Type B pancreatic cell (in vitro differentiated cells): ENCODE measurements around a stretch of chr10.

GRCh38 chr10:114048296-114049136 lies 4.8 kb downstream of the ADRB1 start:
- PRO-cap, result no peak

- PRO-cap, result no peak
These were observed 71.7 kb downstream of the AFAP1L2 start for GRCh38 chr10:114332301-114333371.

DNA sequence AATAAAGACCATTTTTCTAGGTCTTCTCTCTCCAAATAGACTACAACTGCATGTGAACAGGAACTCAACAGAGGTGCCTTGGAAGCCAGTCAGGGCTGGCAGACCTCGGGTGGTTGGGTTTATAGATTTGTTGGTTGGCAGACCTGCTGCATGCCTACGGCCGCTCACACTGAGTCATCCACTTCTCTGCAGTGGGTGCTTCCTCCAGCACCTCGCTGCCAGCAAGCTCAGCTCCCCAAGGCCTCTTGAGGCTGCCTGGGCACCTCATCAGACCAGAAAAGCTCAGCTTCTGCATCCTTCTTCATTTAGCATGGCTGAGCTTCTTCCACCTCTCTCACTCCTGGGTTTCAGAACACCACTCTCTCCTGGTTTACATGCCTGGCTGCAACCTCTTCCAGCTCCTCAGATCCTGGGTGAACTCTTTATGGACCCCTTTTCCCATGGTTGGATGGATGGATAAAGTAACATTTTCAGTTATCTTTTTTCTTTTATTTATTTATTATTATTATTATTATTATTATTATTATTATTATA lies 9.2 kb upstream of the AFAP1L2 start:
- PRO-cap, result no peak

DNA sequence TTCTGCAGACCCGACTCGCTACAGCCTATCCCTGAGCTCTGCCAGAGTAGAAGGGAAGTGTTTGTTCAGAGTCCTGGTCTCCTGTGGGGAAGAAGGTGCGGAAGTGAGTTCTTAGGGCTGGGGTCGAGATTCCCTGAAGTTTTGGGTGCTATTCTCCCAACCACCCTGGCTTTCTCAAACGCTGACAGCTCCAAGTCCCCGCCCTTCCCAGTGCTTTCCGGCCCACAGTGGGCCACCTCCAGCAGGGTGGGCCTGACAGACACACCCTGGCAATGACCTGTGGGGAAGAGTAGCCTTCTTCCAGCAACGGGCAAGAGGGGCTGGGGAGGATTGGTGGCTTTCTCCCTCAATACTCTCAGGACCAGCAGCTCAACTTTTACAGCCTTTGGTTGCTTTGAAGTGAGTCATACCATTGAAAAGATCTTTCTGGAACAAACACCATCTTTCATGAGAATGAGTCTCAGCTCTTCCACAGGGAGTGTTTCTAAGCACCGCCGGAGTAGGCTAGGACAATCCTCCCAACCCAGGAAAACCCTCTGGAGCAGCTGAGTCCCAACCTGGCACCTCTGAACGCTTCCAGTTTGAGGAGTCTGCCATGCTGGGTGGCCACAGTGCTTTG lies 23.2 kb upstream of the AFAP1L2 start:
- PRO-cap, result no peak

DNA sequence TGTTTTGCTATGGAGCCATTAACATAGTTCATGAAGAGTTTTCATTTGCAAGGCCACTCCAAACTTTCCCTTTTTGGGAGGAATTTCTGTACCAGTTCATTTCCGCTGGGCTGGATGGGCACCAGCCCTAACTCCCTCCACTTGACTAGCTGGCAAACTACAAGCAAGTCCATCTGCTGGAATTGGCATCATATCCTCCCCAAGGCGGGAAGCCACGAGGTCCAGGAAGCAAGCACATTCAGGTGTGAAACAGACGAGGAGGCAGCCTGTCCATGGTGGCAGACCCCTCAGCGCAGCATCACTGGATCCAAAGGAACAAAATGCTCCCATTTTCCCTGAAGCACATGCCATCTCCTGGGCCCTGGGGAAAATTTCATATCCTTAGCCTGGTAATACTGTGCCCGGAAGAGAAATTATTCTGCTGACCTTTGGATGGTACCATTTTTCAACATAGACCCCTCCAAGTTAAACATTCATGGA lies 125.8 kb downstream of the ABLIM1 start:
- PRO-cap, result no peak

- PRO-cap, result no peak
These were observed 63.8 kb downstream of the GFRA1 start for GRCh38 chr10:116209266-116209519.

DNA sequence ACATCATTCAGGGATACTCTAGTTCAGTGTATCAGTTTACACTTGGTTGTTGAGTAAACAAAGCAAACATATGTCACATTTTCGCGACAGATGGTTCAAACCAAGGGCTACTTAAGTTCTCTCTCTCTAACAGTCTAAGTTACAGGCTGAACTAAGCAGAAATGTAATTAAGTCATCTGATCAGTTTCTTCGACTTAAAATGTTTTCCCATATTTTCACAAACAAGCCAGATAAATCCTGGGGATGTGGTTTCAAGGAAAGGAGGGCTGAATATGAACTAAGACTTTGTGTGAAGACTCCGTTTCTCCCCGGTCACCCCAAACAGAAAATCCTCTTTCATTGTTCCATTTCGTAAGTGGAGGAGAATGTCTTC lies 1.7 kb upstream of the GFRA1 start:
- PRO-cap, result no peak

- PRO-cap, result no peak
These were observed 28.6 kb upstream of the C10orf82 start for GRCh38 chr10:116698216-116698821.

DNA sequence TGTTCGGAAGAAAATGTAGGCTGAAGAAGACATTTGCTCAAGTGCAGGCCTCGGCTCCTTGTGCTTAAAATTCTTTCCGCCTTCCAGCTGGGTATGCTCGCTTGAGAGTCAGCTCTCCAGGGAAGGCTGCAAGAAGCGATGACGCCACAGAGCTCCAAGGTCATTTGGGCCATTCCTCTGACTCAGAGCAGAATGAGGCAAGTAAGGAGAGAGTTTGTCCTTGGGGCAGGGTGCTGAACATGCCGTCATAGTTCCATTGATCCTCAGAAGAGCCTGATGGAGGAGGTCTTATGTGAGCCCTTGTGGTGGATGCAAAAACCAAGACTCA lies 27.4 kb upstream of the HSPA12A start:
- PRO-cap, result no peak

- PRO-cap, result no peak
These were observed 1.2 kb upstream of the ENO4 start for GRCh38 chr10:116847780-116848880.

DNA sequence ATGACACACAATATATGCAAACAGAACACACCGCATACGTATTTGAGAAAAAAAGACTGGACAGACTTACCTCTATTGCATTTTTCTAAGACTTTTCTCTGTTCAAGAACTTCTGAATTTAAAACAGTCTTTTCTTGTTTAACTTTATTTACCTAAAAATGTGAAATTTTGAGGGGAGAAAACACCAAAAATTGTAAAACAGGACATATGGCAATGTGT lies 56.2 kb downstream of the SHTN1 start:
- PRO-cap, result no peak

- PRO-cap, result bidirectional peak, plus-strand start at chr10:117004736, minus-strand start at chr10:117004425
These were observed 564 bp downstream of the SHTN1 start for GRCh38 chr10:117004278-117004968.

DNA sequence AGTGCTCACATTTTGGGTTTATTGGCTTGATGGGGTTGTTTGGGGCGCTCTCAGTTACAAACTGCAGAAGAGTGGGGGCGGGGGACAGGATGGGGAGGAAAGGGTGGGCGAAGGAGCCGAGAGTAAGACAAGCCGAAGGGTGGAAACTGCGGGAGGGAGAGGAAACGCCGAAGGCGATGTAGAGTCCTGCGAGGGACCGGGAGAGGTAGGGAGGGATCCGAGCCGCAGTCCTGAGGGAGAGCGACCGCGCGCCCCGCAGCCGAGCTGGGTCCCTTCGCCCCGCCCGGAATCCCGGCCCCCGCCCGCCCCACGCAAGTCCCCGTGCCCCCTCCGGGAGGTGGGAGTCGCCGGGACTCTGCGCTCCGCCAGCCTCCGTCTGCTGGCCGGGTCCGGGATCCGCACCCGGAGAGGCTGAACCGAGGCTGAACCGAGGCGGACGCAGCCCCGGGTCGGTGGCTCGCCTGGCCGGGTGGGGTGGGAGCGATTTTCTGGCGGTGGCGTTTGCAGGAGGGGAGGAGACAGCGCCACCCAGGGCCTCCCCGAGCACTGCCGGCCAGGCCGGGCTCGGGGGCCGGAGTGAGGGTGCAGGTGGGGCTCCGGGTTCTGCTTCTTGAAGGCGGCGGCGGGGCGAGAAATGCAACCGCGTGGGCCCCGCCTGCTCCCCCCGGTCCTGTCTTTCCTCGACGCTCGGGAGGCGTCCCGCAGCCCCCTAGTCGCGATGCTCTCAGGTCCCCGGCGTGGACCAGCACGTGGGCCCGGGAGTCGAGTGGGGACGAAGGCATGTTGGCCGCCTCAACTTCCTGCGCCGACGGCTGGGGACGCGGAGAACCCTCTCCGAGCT lies 24.9 kb upstream of the VAX1 start:
- PRO-cap, result no peak

DNA sequence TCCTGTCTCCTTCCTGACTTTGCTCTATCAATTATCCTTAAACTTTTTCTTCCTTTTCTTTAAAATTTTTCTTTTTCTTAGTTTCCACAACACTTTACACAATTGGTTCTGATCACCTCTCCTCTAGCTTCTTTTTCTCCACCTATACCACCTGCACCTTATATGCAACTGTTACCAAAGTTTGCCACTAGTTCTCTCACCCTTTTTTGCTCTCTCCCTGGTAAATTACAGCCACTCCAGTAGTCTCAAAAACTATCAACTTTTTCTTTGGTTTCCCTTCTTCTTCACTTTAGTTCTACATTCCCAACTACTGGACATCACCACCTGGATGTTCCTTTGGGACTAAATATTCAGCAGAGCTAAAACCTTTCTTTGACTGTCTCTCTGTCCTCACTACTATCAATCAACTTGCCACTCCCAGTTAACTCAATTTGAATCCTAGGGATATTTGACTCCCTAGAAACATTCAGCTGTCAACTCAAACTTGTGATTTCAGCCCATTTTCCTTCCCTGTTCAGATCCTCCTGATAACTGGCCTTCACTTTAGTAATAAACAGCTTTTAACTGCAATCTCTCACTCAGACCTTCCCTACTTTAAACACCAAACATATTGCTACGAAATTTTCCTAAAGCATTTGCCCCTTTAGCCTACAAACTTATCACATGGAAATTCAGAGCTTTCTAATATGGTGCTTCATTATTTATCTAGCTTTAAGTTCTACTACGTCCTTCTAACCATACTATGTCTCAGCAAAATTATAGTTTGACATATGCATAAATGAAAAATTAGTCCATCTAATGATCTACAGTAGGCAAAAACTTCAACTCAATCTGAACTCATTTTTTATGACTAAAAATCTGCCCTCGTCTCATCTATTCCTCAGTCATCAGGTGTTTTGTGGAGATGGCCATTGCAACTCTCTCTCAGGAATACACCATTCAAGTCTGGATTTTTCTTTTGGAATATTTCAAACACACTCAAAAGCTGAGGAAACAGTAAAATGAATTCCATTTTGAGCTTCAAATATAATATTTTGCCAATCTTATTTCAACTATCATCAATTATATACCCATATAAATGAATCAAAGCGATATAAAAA lies 46.6 kb downstream of the SLC18A2 start:
- PRO-cap, result no peak

GRCh38 chr10:117289954-117290391 lies 49.1 kb downstream of the SLC18A2 start:
- PRO-cap, result no peak

- PRO-cap, result no peak
These were observed 28.4 kb downstream of the PDZD8 start for GRCh38 chr10:117346554-117347439.

GRCh38 chr10:117496560-117497032 lies 46.0 kb upstream of the EMX2 start:
- PRO-cap, result no peak

- PRO-cap, result no peak
These were observed 10.2 kb upstream of the EMX2 start for GRCh38 chr10:117531857-117533220.

DNA sequence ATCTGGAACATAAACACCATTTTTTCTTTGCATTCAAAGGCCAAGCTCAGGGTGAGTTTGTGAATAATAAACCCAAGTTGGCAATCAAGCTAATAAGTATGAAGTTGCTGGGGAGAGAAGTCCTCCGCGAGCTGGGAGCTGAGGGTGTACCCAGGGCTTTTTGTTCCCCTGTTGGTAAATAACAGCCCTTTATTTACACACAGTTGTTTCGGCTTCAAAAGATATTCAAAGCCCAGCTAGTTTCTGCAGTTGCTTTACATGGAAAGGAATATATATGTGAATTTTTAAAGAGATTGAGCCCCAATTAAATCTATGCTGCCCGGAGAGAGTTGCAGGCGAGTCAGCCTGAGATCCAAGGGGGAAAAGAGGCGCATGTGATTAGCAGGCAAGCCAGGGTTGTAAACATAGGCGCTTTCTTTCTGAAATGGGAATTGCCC lies 70.3 kb downstream of the FAM204A start:
- PRO-cap, result no peak

- PRO-cap, result no peak
These were observed 62.8 kb upstream of the NANOS1 start for GRCh38 chr10:118966649-118967169.